Osteoblast (primary cell): ENCODE results near the gene KIF5B.

GRCh38 chr10:31134022-31134896 lies 102.6 kb upstream of the ZNF438 start:
- CAGE, long polyA plus RNA, result no peak
- RRBS, result 4% methylated on average over 20 of the region's 40 CpGs

DNA sequence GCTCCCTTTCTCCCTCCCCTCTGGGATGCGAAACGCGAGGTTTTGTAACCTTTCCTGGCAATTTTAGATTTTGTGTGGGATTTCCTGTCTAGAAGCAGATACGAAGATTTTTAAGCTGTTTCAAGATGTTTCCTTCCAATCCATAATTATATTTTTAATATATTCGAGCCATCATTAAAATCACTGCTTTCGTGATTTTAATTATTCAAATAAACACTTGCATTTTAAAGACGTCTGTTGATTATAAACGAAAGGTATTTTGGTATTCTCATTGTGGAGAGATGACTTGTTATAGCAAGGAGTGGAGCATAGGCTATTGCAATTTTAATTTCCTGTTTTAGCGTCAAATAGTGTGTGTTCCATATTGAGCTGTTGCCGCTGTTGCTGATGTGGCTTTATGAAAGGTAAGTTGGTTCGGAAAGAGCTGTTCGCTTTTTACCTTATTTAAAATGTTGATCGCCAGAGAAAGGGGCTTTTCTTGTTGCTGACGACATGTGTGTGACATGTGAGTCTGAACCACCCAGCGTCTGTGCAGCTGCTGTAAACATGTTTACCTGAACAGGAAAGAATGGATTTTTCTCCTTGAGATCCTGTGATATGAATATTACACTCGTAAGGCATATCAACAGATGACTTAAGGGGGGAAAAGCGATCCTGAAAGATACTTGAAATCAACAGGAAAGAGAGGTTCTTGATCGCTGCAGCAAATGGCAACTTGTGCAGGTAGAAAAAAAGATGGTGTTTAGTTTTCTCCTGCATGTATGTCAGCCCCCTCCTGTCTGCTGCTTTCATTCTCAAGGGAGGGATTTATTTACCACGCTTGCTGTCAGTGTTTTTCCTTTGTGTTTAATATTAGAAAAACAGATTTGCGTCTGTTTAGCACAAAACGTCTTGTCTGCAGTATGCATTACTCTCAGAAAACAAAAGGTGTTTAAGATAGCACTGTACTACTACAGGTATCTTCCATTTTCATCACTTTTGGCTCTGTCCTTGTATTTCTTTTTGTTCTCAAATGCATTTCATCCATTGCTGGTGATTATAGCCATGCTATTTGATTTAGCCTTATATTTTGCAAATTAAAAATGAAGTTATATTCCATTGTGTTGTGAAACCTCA lies 2.5 kb downstream of the ZEB1 start:
- CAGE, long polyA plus RNA, result no peak
- RRBS, result no CpG with 5 or more reads among the region's 21 CpGs

DNA sequence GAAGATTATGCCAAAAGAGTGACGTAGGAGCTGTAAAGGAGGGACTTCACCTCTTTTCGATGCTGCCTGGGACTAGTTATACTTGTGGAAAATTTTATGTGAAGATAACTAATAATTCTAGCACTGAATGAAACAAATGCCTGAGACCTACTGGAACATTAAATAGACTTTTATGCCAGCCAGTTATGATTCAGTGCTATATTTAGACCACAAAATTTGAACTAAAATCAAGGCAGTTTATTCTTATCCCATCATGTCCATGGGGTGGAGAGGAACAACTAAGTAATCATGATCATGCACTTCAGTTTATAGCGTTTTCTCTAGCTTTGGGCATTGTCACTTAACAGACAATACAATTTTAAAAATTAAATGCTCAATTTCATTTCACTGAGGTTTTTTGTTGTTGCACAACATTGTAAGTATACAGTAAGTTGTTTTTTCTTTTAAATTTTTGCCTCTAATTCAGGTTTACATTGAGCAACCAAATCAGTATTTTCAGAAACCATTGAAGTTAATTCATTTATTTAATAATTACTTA lies 76.7 kb downstream of the ZEB1 start:
- CAGE, long polyA plus RNA, result no peak
- RRBS, result no CpG with 5 or more reads among the region's 3 CpGs

DNA sequence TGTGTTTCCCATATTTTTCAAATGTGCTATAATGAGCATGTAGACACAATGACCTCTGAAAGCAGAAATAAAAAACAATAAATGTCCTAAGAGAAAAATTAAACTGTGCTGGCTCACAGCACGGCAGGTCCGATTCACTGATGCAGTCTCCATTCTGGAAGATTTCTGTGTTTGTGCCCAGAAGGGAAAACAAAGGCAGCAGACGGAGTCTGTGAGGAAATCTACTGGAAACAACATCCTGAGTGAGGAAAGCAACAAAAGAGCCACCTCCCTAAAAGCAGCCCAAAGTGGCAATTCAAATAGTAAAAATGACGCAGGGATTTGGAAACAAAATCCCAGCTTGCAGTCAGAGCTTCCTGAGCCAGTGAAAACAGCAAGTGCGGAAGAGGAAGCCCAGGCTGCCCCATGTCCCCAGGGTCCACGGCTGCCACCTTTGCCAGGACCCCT lies 231.5 kb downstream of the ARHGAP12 start:
- CAGE, long polyA plus RNA, result no peak
- RRBS, result no CpG with 5 or more reads among the region's 6 CpGs

DNA sequence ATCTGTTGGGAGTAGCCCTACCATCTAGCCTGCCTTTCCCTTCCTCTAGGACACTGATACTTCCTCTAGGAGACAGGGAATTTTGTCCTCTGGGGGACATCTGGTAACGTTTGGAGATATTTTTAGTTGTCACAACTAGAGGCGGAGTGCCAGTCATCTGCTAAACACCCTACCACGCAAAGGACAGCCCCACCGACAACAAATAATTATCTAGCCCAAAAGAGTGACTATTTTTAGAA lies 106.0 kb downstream of the ARHGAP12 start:
- CAGE, long polyA plus RNA, result no peak
- RRBS, result no CpG with 5 or more reads among the region's 4 CpGs

- CAGE, long polyA plus RNA, result no peak
- RRBS, result 2% methylated on average over 26 of the region's 51 CpGs
Observed at GRCh38 chr10:31929001-31930156, 748 bp upstream of the ARHGAP12 start.

GRCh38 chr10:32033539-32034101 lies 22.6 kb downstream of the KIF5B start:
- CAGE, long polyA plus RNA, result no peak
- RRBS, result no CpG with 5 or more reads among the region's 4 CpGs

GRCh38 chr10:32056297-32056669 lies at the start of gene KIF5B:
Gene KIF5B (minus strand): TSS chr10:32056425.
- CAGE, long polyA plus RNA, result start-site peak on the minus strand at chr10:32056388-32056412, 105 and 90 reads in 2 replicates
- RRBS, result 1% methylated on average over 26 of the region's 39 CpGs

GRCh38 chr10:32114444-32115005 lies 58.3 kb upstream of the KIF5B start:
- CAGE, long polyA plus RNA, result no peak
- RRBS, result no CpG with 5 or more reads among the region's 3 CpGs

DNA sequence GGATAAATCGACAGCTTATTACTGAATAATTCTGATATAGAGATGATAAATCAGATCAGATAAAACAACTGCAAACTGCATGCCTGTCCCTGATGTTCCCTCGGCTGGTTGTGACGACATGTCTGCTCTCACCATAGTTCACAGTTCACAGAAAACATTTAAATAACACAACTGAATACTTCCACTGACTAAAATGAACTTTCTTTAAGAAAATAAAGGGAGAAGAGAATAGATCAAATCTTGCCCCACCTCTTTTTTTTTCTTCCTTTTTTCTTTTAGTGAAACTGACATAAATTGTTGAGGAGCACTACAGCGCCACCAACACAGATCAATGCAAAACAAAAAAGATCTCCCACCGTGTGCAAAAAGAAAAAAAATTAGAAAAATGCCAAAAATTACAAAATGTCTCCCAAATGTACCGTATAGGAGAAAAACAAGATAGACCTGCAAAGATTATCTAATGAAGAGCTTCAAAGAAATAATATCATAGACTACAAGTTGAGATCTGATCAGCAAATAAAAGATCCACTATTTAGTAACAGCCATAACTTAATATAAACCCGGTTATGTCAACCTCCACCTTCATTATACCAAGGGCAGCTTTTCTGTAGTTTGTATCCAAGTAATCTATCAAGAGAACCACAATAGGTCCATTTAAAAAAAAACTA lies 30.6 kb upstream of the EPC1 start:
- CAGE, long polyA plus RNA, result no peak
- RRBS, result no CpG with 5 or more reads among the region's 7 CpGs

GRCh38 chr10:32446810-32447136 lies 833 bp downstream of the CCDC7 start:
- CAGE, long polyA plus RNA, result no peak
- RRBS, result no CpG with 5 or more reads among the region's 3 CpGs

GRCh38 chr10:32896378-32896973 lies 61.6 kb downstream of the ITGB1 start:
- CAGE, long polyA plus RNA, result no peak
- RRBS, result no CpG with 5 or more reads among the region's 1 CpG

- CAGE, long polyA plus RNA, result no peak
- RRBS, result no CpG with 5 or more reads among the region's 5 CpGs
Observed at GRCh38 chr10:32928007-32928422, 30.0 kb downstream of the ITGB1 start.

DNA sequence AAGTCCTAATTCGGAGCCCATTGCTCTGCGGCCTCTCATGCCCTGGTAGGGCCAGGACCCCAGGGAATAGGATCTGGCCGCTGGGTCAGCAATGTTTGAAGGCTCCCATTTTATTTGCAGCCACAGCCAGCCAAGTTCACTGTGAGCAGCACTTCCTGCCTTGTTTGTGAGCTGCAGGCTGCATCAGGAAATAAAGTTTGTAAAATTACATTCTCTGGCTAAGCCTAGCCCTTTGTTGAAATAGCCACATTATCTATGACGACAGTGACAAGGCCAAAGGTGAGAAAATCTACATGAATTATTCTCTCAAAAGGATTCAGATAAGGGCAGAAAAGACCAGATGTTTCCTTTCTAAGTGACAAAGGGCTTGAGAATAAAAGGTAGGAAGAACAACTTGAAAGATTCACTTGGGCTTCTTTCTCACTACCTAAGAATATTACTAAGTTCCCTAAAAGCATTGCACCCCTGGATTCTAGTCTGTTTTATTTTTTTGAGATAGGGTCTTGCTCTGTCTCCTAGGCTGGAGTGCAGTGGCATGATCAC lies 23.8 kb upstream of the ITGB1 start:
- CAGE, long polyA plus RNA, result no peak
- RRBS, result no CpG with 5 or more reads among the region's 4 CpGs

DNA sequence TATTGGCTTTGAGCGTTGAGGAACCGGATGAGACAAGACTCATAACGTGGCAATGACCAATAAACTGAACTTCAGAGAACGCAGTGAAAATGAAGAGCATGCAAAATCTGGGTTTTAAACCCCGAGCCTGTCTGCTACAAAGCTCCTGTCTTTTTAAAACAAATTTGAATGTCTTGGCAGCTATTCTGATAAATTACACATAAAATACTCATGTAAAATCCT lies 74.7 kb upstream of the ITGB1 start:
- CAGE, long polyA plus RNA, result no peak
- RRBS, result no CpG with 5 or more reads among the region's 5 CpGs

- CAGE, long polyA plus RNA, result no peak
- RRBS, result no CpG with 5 or more reads among the region's 24 CpGs
Observed at GRCh38 chr10:33138687-33139945, 181.1 kb upstream of the ITGB1 start.

- CAGE, long polyA plus RNA, result no peak
- RRBS, result no CpG with 5 or more reads among the region's 5 CpGs
Observed at GRCh38 chr10:33249639-33249957, 84.9 kb downstream of the NRP1 start.

- CAGE, long polyA plus RNA, result no peak
- RRBS, result no CpG with 5 or more reads among the region's 16 CpGs
Observed at GRCh38 chr10:33258831-33259567, 75.5 kb downstream of the NRP1 start.

GRCh38 chr10:33260867-33261183 lies 73.6 kb downstream of the NRP1 start:
- CAGE, long polyA plus RNA, result no peak
- RRBS, result no CpG with 5 or more reads among the region's 2 CpGs

DNA sequence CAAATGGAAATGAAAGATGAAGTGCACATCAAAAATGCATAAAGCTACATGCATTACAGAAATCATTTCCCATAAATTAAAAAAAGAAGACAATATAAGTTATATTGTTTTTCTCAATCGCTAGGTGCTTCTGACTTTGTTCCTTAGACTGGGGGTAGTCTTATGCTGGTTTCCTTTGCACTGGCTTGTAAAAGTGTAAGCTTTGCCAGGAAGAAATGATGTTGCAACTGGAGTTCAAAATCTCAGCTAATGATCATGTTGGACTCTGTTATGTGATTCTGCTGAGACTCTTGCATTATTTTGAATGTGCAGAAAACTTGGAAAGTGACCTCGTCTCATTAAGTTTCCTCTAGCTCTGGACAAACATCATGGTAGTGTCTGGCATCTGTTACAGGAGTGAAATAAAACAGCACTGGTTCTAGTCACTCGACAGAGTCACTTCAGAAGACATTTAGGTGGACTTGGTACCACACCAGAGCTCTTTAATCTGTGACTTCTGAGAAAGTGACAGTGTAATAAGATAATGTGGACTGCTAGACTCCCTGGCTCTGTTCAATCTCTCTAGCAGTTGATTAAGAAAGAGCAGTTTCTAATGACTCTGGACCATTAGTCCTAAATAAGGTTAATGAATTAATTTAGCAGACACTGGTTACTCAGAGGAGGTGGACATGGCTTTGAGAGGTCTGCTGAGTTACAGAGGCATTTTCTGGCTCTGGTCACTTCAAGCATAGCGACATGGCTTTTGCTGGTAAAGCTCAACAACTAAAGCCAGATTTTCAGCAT lies 2.2 kb downstream of the NRP1 start:
- CAGE, long polyA plus RNA, result no peak
- RRBS, result no CpG with 5 or more reads among the region's 4 CpGs